Airway epithelial cell (primary cell): ENCODE measurements around the gene LRP8.

DNA sequence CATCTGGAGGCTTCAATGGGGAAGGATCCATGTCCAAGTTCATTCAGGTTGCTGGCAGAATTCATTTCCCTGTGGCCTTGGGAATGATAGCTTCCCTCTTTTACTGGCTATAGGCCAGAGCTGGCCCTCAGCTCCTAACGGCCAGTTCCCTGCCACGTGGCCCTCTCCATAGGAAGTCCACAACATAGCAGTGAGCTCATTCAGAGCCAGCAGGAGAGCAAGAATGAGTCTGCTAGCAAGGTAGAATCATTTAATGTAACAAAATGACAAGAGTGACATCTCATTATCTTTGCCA is 15.0 kb upstream of the PODN start:
- RAMPAGE, long total RNA, result no peak

- RAMPAGE, long total RNA, result no peak
These were observed 1.3 kb downstream of the CPT2 start for GRCh38 chr1:53197799-53198418.

GRCh38 chr1:53225929-53227106 is 5.9 kb upstream of the CZIB start:
- RAMPAGE, long total RNA, result no peak

DNA sequence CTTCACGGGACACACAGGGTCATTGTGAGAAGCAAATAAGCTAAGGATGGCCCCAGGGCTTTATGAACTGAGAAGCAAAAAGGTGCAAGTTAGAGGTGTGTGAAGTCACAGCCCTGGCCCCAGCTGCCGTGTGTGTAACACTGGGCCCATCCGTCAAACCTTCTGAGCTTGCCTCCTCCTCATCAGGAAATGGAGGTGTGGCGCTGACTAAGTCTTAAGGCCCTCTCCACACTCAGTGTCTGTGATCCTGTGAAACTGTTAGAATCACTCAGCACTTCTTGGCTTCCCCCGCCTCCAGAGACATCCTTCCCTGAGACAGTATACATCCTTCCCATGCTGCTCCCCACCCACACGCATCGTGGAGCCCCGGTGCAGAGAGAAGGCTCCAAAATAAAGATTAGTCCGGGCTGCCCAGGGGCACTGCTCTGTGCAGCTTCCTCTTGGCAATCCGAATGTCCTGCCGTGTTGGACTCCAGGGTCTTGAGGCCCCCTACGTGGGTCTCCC is 33.3 kb downstream of the LRP8 start:
- RAMPAGE, long total RNA, result no peak

GRCh38 chr1:53327562-53328516 is at the start of gene LRP8:
Gene LRP8 (minus strand): TSS chr1:53328070.
- RAMPAGE, long total RNA, result no peak

GRCh38 chr1:53470028-53470643 is 10.9 kb downstream of the DMRTB1 start:
- RAMPAGE, long total RNA, result no peak

- RAMPAGE, long total RNA, result no peak
These were observed 93.4 kb downstream of the GLIS1 start for GRCh38 chr1:53645592-53645999.

DNA sequence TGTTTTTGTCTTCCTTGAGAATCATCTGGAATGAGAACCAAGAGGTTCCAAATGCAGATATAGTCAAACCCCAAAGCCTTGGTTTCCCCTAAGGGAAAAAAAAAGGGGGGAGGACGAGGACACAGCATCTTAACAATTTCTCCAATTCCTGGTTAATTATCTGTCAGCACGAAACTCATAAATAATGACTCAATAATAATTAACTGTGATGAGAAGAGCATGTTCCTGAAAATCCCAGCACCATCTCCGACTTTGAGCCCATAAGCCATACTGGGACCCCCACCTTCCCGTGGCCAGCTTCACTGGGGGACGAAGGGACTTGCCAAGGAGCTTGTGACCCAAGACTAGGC is 2.1 kb downstream of the GLIS1 start:
- RAMPAGE, long total RNA, result no peak

- RAMPAGE, long total RNA, result no peak
These were observed 8.3 kb downstream of the DIO1 start for GRCh38 chr1:53902305-53902689.

GRCh38 chr1:54054282-54054836 is 951 bp downstream of the TCEANC2 start:
- RAMPAGE, long total RNA, result no peak

DNA sequence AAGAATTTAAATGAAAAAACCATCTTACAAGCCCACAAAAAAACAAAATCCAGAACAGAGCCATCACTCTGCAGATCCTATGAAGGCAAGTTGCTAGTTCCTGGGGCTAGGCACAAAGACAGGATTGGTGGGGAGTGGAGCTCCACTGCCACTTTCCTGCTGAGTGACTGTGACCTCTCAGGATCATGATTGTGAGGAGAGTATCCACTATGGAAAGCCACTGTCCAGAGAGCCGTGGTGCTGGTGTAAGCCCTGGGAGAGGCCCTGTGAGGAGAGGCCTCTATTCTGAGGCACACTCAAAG is 23.1 kb upstream of the CDCP2 start:
- RAMPAGE, long total RNA, result no peak

DNA sequence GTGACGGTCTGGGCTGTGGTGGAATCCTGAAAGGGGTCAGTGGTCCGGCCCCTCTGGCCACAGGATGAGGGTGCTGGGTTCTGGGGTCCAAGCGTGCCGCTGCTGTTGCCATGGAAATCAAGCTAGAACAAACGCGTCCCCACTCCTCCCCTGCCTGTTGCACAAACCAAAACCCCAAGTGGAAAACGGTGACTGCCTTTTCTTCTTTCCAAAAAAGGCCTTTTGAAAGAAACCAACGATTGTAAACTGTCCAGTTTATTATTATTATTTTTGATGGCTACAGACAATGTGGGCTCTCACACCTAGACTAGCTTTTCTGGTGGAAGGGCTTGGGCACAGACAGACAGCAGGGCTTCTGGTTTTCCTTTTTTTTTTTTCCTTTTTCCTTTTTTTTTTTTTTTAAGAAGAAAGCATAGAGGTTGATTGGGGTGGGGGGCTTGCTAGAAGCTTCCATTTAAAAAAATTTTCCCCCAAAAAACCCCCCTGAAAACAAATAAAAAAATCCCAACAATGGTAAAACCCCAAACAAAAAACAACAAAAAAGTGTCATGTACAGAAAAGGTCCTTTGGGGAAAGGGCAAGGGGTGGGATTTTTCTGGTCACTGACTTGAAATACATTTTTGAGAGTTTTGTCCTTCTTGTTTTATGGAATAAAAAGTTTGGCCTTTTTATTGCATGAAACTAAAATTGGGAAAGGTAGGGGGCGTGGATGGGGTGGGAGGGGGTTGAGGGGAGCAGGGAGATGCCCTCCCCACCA is 26.5 kb downstream of the MRPL37 start:
- RAMPAGE, long total RNA, result no peak

GRCh38 chr1:54285161-54285580 is 85.2 kb downstream of the MRPL37 start:
- RAMPAGE, long total RNA, result no peak

DNA sequence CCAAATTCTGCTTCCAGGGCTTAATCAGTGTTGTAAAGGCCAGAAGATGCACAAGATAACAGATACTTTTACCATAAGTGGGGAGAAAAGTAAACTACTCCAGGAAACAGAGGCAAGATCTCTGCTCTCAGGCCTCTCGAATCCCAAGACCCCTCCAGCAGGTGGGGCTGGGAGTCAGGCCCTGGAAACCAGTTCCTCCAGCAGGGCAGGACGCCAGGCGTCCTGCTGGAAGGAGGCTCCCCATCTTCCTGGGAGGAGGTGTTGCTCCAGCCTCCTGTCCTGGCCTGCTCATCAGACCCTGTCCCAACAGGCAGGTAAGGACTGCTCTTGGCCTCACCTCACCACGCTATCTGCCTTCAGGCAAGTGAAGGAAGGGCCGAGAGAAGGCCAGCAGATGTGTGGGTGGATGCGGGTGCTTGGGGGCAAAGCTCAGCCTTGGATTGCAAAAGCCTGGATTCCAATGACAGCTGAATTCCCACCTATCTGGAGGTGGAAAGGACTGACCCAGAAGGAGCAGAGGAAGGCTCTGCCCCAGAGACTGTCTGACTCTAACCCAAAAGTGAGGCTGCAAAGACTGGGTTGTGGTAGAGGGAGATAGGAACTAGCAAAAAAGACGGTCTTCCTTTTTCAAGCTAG is 123.4 kb downstream of the MRPL37 start:
- RAMPAGE, long total RNA, result no peak

DNA sequence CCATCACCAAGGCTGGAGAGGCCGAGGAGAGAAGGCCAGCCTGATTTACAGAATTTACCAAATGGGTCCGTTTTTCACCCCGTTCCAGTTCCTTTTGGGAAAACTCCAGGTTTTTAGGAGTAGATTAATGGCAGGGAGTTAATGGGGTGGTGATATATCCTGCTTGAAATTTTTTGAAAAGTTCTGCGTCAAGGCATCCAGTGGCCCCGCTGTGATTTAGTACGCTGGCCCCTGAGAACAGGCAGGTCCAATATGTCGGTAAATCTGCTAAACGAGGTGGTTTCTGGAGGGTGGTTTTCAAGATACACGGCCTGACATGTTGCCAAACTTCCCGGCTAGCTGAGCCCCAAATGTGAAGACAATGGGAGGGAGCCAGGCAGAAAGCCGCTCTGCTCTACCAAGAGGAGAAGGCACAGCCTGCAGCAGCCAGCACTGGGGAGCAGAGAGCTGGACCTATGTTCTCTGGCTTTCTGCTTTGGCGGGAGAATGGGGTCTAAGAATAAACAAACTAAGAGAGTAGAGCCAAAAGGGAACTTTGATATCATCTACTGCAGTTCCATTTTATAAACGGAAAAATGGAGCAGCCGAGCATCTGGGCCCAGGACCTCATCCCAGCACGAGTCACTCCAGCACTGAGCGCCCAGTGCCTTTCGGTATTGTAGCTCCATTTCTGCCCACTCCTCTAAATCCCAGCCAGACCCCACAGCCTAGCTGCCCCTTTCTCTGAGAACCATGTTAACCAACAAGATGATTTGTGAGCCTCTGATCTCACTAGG is 124.8 kb downstream of the MRPL37 start:
- RAMPAGE, long total RNA, result no peak

- RAMPAGE, long total RNA, result no peak
These were observed 126.3 kb downstream of the MRPL37 start for GRCh38 chr1:54325947-54327012.

- RAMPAGE, long total RNA, result no peak
These were observed 165.0 kb downstream of the MRPL37 start for GRCh38 chr1:54364797-54365469.

DNA sequence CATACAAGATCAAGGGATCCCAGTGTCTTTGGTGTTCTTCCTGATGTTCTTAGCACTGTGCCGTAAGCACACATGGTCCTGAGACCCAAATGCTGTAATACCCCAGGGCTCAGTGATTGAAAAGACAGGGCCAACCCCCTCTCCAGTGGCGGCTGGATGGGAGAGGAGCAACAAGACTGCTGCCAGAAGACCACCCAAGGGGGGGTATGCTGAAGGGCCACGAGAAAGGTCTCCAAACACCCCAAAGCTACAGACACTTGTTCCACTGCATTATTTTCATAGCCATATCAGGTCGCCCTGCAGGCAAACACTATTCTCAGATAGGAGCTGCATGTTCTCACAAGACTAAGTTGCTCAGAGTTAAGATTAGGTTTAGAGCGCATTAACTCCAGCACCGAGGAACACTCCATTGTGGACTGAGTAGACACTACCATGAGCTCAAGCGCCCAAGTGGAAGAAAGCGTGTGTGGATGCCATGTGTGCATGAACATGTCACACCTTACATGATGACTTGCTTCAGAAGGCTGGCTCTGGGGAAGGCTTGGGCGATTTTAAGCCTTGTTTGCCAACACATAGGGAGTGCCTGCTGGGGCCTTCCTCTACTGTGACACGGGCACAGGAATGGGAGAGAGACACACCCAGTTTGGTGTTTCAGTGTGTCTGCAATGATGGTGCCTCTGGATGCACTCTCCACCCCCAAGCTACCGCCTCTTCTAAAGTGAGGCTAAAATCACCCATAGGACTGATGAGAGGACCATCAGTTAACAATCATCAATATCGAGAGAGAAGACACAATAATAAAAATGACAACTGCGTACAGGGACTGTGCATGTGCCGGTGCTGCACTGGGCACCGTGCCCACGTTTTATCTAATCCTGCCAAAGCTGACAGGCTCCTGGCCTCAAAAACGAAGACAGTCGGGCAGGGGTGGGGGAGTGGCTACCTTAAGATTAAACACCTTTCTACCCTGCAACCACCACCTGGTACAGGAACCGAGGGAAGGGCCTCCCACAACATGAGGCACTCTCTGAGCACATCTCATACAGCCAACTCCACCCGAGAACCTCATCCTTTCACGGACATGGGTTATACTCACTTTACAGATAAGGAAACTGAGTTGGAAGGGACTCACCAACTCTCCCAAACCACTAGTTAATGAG is 171.3 kb downstream of the MRPL37 start:
- RAMPAGE, long total RNA, result no peak

GRCh38 chr1:54372955-54373651 is 173.1 kb downstream of the MRPL37 start:
- RAMPAGE, long total RNA, result no peak

DNA sequence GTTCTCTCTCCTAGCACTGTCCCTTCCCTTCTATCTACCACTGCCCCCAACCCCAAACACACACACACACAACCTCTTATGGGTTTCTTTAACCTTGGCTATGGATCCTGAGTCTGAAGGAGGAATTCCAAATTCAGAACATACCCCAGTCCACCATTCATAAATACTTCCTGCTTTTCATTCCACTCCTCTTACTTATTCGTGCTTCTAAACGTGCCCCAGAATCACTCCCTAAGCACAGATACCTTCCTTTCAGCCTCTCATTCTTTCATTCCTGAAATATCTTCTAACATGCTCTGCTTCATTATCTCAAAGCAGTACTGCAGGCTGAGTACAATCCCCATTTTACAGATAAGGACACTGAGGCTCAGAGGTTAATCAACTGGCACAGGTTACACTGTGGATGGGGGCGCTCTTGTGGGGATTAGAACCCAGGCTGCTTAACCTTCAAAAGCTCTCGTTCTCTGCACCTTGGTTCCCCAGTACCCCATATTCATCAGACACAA is 162.5 kb upstream of the ACOT11 start:
- RAMPAGE, long total RNA, result no peak